Frontal cortex (tissue), 2 donors: ENCODE results near the genes ATP2A2 and ANAPC7.

DNA sequence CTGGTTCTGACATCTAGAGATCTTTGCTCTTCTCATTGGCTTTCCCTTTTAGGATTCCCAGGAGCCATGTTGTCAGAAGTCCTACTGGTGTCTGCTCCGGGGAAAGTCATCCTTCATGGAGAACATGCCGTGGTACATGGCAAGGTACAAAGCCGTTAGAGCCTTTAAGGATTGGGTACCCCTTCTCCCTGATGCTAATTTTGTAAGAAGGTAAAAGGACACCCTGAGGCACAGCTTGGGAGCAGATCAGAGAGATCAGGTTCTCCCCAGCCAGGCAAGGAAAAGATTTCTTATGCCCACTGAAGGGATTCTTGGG lies 1.1 kb downstream of the MVK start:
- RAMPAGE, long total RNA, result no peak

- RAMPAGE, long total RNA, result no peak
Measured at GRCh38 chr12:109597423-109598340, 24.1 kb downstream of the MVK start.

- RAMPAGE, long total RNA, result no peak
Measured at GRCh38 chr12:109721213-109721865, 7.7 kb downstream of the FAM222A start.

DNA sequence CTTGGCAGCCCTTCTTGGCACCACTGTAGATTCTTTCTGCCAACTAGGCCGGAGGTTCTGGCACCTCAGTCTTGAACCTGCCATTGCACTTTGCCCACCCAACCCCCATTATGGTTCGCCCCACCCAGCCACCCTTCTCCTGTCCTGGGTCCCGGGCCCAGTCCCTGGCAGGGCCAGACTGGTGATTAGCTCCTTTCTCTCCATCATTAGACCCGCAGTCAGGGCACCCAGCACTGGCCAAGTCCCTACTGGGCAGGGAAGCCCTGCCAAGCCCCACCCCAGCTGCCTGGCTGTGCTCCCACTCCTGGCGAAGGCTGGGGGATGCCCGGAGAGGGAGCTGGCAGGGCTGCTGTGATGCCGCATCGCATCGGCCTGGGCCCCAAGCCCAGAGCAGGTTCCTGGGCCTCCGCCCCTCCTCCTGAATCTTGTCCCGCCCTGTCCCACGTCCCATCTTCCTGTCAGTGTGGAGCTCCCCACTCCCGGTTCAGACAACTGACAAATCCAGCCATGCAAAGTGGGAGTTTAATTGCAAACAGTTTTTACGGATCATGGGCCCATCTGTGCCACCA lies 9.8 kb downstream of the FAM222A start:
- RAMPAGE, long total RNA, result no peak

- RAMPAGE, long total RNA, result no peak
Measured at GRCh38 chr12:109875385-109875963, 4.9 kb downstream of the GLTP start.

DNA sequence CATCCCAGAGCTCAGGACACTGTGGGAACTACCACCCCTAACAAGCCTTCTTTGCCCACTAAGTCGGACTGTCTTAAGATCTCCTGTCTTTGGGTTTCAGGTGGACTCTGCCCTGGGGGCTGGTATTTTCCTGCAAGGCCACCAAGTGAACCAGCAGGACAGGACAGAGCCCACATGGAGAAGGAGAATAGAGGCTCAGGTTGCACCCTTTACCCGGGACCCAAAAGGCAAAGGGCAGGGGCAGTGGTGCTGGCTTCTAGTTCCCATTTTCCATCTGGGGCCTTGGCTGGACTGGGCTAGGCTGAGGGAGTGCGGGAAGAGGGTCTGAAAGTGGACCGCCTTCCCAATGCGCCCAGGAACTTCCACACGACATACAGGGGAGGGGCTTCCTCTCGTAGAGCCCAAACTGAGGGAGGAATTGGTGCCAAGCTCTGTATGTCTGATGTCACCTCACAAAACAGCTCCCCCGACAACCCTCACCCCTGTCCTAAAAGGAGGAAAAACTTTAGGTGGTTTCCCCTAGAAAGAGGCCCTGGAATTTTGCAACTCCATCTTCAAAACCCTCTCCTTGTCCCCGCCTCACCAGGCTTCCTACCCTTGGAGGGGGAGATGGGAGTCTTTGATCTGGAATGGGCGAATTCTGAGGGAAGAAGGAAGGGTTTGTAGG lies 1.1 kb downstream of the GLTP start:
- RAMPAGE, long total RNA, result no peak

GRCh38 chr12:109944871-109945641 lies 45.0 kb downstream of the TCHP start:
- RAMPAGE, long total RNA, result no peak

GRCh38 chr12:109949041-109949548 lies 47.1 kb downstream of the GIT2 start:
- RAMPAGE, long total RNA, result no peak

DNA sequence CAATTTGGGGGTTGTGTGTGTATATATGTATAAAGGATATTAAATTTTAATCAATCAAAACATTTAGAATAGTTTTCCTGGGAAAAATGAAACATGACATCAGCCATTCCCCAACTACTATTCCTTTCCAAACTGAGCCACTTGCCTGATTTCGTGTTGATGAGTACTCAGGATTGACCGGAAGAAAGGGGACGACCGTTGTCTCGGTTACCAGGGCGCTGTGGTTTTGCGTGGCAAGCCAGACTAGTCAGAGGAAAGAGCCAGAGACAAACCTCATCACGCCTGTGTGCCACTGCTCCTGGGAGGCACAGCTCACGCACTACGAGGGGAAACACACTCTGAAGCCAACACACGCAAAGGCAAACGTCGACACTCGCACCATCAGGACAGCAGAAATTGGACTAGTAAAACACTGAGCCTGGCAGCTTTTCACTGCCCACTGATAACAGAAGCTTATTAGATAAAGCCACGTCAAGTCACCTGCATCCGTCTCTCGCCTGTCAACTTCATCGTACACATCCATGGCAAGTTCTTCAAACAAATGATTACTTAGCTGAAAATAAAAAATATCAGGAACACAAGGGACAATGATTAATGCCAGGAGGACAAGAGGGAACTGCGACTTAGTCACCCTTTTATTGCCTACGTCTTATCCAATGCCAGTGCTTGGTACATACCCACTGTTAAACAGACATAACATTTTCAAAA lies 34.9 kb downstream of the GIT2 start:
- RAMPAGE, long total RNA, result no peak

- RAMPAGE, long total RNA, result no peak
Measured at GRCh38 chr12:110060167-110060781, 12.0 kb upstream of the C12orf76 start.

GRCh38 chr12:110104275-110105197 lies 19.6 kb upstream of the IFT81 start:
- RAMPAGE, long total RNA, result no peak

DNA sequence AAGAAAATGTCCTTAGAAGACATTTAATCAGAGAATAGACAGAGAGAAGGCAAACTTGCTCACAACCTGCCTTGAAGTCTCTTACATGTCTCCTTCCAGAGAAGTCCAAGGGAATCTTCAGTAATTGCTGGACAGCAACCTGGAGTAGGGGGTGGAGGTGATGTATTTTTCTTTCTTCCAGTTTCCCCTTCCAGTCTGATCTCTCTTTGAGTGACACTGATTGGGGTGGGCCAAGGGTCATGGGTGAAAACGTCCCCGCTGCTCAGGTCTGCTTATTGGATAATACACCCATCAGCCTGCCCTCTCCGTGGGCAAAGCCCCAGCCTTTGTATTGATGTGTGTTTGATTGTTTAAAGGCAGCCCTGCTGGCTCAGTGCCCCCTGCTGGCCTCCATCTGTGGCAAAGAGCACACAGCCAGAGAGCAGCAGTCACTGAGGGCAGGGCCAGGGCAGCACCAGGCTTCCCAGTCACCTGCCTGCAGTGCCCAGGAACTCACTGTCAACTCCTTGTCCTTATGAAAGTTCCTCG lies 35.7 kb upstream of the ATP2A2 start:
- RAMPAGE, long total RNA, result no peak

DNA sequence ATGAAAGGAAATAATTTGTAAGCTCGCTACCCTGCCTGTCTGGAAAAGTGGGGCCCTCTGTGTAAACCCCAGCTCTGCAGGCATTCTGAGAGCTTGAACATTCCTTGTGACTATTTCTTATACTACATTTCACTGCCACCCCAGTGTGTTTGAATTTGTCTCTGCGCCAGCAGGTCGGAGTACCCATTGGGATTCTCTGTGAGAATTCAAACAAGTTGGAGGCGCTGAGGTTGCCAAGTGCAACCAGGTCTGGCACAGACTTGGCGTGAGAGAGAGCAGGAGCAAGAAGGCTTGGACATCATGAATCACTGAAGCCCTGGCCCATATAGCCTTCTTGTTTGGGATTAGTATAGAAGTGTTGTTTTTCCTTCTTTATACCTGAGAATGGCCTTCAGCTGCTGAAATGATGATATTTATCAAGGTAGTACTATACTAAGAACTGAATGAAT lies 33.0 kb upstream of the ATP2A2 start:
- RAMPAGE, long total RNA, result no peak

GRCh38 chr12:110281166-110282055 lies at the start of gene ATP2A2:
Gene ATP2A2 (plus strand): TSS chr12:110281247.
- RAMPAGE, long total RNA, result no peak

- RAMPAGE, long total RNA, result no peak
Measured at GRCh38 chr12:110308122-110308496, 27.1 kb downstream of the ATP2A2 start.

DNA sequence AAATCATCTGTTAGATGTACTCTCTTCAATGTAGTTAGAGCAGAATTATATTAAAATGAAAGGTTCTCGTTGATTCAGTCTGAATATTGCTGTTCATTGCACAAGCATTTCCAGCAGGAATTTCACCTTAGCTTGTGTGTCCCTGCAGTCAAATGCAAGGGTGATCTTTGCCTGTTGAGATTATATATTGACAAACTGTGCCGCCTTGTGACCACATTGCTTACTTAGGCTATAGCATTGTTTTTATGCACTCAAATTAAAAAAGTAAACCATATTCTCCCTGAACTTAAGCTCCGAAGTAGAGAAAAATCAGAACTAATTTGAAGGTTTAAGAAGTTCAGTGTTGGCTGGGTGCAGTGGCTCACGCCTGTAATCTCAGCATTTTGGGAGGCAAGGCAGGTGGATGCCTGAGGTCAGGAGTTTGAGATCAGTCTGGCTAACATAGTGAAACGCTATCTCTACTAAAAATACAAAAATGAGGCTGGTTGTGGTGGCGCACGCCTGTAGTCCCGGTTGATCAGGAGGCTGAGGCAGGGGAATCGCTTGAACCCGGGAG lies 39.6 kb downstream of the ATP2A2 start:
- RAMPAGE, long total RNA, result no peak

DNA sequence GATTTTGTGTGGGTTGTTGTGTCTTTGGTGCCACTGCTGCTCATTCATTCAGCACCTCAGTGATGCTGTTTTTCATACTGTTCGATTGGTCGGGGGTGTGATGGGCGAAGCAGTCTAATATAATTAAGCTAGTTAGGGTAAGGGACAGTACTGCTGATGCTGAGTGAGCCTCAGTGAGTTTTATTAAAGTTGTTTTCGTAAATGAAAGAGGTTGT lies 51.1 kb downstream of the ATP2A2 start:
- RAMPAGE, long total RNA, result no peak

- RAMPAGE, long total RNA, result no peak
Measured at GRCh38 chr12:110338804-110339095, 57.7 kb downstream of the ATP2A2 start.

GRCh38 chr12:110347791-110348748 lies 55.4 kb downstream of the ANAPC7 start:
- RAMPAGE, long total RNA, result no peak

GRCh38 chr12:110403087-110404390 lies at the start of gene ANAPC7:
Gene ANAPC7 (minus strand): TSS chr12:110403708.
- RAMPAGE, long total RNA, result no peak